Amniotic epithelial cell (primary cell): ENCODE results near the gene KBTBD8.

- RRBS = no CpG with 5 or more reads among the region's 4 CpGs
Measured at GRCh38 chr3:65265504-65265913, 577.7 kb upstream of the ADAMTS9 start.

- RRBS = no CpG with 5 or more reads among the region's 10 CpGs
Measured at GRCh38 chr3:65589284-65590415, 449.1 kb downstream of the MAGI1 start.

GRCh38 chr3:65596959-65597762 lies 441.6 kb downstream of the MAGI1 start:
- RRBS = 8% methylated on average over 13 of the region's 36 CpGs

- RRBS = no CpG with 5 or more reads among the region's 5 CpGs
Measured at GRCh38 chr3:65607939-65608315, 430.8 kb downstream of the MAGI1 start.

GRCh38 chr3:65867732-65868380 lies 170.9 kb downstream of the MAGI1 start:
- RRBS = no CpG with 5 or more reads among the region's 3 CpGs

DNA sequence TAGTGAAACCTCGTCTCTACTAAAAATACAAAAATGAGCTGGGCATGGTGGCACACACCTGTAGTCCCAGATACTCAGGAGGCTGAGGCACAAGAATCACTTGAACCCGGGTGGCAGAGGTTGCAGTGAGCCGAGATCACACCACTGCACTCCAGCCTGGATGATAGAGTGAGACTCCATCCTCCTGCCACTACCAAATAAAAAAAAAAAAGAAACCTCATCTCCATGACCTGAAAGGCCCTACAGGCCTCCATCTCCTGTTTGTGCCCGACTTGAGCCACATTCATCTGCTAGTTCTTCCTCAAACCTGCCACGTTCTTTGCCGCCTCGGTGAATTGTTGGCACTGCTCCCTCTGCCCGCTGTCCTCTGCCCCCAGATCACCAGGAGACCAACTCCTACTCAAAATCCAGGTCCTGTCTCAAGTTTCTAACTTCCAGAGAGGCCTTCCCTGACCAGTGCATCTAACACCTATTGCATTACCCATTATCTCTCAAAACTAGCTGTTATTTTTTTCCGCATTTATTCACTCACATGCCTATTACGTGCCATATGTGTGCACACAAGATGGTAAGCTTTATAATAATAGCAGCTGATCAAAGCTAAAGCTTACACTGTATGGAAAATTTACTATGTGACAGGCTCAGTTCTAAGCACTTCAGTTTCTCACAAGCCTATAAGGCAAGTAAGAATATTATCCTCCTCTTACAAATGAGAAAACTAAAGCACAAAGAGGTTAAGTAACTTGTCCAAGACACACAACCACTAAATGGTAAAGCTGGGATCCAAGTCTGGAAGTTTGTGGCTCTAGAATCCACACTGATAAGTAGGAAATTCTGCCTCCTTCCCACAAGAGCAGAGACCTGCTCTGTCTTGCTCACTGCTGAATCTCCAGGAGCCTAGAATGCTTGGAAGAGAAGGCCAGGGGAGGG lies 60.9 kb downstream of the MAGI1 start:
- RRBS = no CpG with 5 or more reads among the region's 10 CpGs

DNA sequence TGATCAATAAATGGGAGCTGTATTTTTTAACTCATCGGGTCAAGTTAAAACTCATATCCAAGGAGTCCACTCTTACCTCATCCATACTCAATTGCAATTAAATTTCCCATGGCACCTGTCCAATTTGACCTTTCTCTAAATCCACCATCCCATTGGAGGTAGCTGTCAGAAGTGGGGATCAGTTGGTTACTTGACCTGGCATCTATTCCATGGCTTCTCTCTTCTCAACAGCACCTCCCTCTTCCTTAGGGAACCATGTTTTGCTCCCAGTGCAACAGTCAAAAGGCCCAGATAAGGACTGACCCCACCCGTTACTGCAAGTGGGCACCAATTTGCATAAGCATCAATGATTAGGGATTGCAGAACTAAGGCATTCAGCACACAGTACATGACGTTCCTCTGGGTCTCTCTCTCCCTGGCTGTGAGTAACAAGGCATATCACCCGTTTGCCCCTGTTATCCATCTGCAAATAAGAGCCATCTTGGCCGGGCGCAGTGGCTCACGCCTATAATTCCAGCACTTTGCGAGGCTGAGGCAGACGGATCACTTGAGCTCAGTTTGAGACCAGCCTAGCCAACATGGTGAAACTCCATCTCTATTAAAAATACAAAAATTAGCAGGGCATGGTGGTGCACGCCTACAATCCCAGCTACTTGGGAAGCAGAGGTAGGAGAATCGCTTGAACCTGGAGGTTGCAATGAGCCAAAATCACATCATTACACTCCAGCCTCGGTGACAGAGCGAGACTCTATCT lies 18.9 kb downstream of the MAGI1 start:
- RRBS = no CpG with 5 or more reads among the region's 13 CpGs

DNA sequence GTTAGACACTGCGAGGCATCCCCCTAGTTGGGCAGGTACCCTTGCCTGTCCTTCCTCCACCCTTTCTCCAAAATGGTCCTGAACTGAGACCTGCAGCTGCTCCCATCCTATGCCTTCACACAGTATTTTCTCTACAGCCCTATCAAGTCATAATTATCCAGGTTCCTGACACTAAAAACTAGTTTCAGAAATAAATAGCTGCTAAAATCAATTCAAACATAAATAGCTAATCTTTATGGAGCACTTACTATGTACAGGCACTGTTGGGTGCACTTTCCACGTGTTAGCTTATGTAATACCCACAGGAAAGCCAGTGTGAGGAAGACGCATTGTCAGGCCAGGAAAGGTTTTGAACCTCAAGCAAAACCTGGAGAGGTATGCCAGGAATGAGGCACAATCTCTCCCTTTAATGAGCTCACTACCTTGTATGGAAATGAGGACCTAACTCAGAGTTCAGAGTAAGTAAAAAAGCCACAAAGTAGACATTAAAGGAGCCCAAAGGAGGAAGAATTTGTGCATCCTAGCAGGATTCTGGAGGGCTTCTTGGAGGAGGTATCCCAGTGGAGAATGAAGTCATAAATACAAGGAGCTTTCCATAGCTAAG lies 2.6 kb downstream of the MAGI1 start:
- RRBS = no CpG with 5 or more reads among the region's 3 CpGs

GRCh38 chr3:66181742-66182324 lies 39.0 kb upstream of the SLC25A26 start:
- RRBS = no CpG with 5 or more reads among the region's 9 CpGs

DNA sequence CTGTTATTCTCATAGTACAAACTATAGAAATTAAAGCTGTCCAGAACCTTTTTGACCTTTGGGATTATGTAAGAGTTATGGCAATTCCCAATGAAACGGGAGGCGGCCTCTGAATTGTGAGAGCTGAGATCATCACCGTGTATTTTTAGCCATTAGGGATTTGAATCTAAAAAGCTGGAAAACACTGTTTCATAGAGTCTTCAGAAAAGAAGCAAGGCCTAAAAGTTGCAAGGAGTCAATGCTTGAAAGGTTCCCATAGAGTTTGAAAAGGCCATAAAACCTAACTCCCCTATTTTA lies 38.5 kb upstream of the SLC25A26 start:
- RRBS = no CpG with 5 or more reads among the region's 3 CpGs

- RRBS = no CpG with 5 or more reads among the region's 5 CpGs
Measured at GRCh38 chr3:66304221-66304652, 83.4 kb downstream of the SLC25A26 start.

- RRBS = no CpG with 5 or more reads among the region's 3 CpGs
Measured at GRCh38 chr3:66432787-66432986, 68.1 kb downstream of the LRIG1 start.

DNA sequence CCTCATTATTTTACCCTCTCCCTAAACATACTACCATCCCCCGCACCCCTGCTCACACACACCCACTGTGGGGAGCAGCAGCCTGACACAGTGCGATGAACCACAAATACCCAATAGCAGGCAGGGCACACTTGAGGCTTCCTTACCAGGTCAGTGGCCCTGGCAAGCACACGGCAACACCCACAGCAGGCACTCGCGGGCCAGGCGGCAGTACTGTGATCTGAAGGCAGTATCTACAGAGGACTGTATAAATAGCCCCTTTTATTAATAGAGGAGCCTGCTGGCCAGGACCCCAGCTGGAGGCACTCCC lies 44.2 kb downstream of the LRIG1 start:
- RRBS = no CpG with 5 or more reads among the region's 6 CpGs

GRCh38 chr3:66798009-66798601 lies 200.0 kb upstream of the KBTBD8 start:
- RRBS = 13% methylated on average over 6 of the region's 25 CpGs

GRCh38 chr3:66819789-66820193 lies 178.3 kb upstream of the KBTBD8 start:
- RRBS = no CpG with 5 or more reads among the region's 3 CpGs

DNA sequence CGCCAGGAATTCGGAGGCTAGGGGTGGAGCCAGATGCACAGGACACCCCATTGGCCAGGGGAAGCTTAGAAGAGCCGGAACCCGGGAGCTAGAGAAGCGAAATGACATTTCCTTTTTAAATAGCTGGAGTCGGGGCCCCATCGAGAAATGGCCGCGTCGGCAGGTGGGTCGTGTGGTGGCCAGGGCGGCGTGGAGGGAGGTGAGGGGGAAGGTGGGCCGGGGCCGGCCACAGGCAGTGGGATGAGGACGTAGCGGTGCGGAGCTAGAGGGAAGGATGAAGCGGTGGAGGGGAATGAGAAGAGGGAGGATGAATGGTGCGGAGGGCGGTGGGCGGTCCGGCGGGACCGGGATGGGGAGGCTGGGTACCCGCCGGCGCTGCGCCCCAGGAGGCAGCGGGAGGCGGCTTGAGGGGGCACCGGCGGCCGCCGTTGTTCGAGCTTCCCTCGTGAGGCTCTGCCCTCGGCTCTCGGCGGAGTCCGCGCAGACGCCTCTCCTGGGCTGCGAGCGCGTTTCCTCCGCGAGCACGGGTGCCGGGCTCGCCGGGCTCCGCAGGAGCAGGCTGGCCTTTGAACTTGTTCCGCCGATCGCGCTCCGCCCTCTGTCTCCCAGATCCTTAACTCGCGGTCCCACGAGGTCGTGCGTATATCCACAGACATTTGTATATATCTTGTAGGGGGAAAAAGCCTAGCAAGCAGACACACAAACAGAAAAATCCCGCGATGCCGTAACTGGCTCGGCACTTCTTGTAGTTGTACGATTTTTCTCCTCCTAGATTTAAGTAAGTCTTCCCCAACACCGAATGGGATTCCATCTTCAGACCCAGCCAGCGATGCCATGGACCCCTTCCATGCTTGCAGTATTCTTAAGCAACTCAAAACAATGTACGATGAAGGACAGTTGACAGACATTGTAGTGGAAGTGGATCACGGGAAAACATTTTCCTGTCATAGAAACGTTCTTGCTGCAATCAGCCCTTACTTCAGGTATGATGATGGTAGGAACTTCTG lies at the start of gene KBTBD8:
KBTBD8 (plus strand) TSS at position 99 of the 1,007 bp plus-strand sequence.
- RRBS = 3% methylated on average over 9 of the region's 73 CpGs

DNA sequence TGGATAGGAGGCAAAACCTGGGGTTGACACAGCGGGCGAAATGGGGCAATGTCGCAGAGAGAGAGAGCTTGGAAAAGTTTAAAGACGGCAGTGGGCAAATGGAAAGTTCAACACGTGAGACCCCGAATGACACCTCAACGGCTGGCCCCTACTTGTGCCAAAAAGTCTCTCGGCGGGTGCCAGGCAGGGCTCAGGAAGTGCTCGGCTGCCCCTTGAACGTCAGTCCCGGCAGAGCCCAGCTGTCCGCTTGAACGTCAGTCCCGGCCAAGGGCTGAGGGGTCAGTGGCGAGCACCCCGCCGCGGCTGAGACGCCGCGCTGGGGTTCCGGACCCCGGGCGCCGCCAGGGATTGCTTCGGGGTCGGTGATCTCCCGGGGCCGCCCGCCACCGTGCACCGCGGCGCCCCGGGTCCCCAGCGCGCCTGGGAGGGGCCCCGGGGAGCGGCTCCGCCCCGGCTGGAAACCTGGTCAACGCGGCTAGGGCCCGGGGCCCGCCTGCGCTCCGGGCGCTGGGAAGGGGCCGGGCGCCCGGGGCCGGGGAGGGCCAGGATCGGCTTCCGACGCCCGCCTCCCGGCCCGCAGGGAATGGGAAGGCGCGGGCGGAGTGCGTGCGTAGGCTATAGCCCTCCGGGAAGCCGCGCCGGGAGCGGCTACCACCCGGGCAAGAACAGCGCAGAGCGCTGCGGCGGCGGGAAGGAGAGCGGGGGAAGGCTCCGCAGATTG lies 485 bp downstream of the EOGT start:
- RRBS = 3% methylated on average over 36 of the region's 77 CpGs

GRCh38 chr3:69085514-69086298 lies 969 bp downstream of the ARL6IP5 start:
- RRBS = no CpG with 5 or more reads among the region's 16 CpGs

GRCh38 chr3:69095657-69096115 lies 10.9 kb downstream of the ARL6IP5 start:
- RRBS = no CpG with 5 or more reads among the region's 3 CpGs